Psoas muscle (tissue), 2 donors: ENCODE results near the genes PTGDS, LRRC26 and TMEM210.

DNA sequence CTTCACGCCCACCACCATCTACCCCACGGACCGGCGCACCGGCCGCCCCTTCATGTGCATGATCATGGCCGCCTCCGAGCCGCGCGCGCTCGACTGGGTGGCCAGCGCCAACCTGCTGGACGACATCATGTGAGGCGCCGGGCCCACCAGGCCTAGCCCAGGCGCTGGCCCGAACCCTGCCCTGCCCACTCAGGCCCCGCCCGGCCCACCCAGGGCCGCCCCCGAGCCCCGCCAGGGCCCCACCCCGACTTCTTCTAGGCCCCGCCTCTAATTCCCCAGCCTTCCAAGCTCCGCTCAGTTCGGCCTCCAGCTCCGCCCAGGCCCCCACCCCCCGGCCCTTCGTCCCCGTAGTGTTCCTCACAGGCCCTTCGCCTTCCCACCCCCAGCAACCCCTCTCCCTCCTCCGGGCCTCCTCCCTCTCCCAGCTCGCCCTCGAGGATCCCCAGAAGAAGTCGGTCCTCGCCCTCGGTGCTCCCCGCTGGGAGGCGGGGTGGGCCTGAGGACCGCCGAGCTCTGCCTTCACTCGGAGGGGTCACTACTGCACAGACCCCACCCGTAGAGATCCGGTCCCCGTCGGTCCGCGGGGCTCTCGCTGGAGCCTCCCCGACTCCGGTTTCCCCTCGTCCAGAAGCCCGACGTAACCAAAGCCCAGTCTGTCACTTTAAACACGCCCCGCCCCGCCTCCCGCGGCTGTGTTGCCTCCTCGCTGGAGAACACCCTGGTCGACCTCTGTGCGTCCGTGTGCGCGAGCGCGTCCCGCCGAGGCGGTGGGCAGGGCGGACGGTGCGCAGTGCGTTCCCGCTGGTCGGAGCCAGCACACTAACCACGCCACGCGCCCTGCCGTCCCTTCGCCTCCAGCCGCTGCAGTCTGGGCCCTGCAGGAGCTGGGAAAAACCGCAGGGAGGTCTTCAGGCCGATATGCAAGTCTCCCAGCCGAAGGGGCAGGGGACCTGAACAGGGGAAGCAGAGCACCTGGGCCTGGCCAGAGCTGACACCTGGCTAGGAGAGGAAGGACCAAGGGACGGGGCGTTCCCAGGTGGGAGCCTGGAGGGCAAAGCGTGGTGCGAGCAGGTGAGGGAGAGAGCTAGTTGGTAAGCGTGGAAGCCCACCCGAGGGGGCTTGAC lies 1.6 kb upstream of the PHPT1 start:
- PRO-cap, 2 experiments, result peak in 2 of 2 experiments; most common plus-strand start position 752 of the sequence (in 2); most common minus-strand start position 611 of the sequence (in 1)

DNA sequence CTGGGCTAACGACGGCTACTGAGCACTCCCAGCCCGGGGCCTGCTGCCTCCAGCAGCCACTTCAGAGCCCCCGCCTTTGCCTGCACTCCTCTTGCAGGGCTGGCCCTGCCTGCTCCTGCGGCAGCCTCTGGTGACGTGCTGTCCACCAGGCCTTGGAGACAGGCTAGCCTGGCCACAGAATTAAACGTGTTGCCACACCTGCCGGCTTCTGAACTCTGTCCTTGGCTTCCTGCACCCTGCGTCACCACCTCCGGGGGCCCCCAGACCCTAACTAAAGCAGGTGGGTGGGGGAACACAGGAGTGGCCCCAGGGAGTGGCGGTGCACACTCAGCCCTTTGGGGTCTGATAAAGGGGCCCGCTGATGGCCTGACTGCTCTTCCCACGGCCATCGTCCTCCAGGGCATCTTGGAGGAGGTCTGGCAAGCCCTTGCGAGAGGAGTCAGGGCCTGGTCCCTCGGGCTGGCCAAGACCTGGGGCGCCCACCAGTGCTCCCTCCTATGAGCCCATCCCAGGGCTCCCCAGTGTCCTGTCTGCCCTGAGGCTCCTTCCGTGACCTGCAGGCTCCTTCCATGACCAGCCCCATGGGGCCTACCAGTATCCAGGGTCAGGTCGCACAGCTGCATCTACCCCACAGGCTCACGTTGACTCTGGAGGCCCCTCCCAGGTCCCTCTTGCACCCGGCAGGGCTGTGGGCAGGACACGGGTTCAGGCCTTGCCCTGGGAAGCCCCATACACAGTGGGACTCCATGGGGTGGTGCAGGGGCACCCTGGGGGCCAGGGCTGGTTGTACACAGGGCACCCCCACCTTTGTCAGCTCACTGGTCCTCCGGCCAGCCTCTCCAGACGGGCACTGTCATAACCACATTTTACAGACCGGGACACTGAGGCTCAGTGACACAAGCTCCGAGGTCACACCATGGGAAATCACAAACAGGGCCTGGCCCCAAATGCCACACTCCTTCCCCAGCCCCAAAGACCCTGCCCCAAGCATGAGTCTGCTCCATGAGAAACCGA lies 1.0 kb upstream of the MAMDC4 start:
- PRO-cap, 2 experiments, result no peak in any of the 2 experiments

DNA sequence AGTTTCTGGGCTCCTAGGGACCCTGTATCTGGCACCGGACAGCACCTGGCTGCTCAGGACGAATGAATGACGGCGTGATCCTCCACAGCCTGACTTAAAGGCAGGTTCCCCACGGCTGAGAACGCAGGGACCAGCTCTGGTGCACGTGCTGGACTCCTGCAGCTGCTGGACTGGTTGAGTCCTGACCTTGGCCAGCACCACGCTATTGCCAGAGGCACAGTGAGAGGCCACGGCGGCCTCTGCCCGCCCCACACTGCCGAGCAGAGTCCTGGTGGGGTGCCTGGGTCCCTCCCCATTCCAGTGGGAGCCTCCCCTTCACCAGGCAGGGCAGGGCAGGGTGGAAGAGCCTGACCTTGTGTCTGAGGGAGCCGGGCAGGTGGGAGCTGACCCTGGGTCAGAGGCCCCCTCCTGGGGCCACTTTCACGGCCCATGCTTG lies 288 bp upstream of the MAMDC4 start:
- PRO-cap, 2 experiments, result no peak in any of the 2 experiments

- PRO-cap, 2 experiments, result peak in 1 of 2 experiments; most common minus-strand start chr9:136852949 (in 1)
These were observed 916 bp downstream of the MAMDC4 start for GRCh38 chr9:136852661-136853863.

DNA sequence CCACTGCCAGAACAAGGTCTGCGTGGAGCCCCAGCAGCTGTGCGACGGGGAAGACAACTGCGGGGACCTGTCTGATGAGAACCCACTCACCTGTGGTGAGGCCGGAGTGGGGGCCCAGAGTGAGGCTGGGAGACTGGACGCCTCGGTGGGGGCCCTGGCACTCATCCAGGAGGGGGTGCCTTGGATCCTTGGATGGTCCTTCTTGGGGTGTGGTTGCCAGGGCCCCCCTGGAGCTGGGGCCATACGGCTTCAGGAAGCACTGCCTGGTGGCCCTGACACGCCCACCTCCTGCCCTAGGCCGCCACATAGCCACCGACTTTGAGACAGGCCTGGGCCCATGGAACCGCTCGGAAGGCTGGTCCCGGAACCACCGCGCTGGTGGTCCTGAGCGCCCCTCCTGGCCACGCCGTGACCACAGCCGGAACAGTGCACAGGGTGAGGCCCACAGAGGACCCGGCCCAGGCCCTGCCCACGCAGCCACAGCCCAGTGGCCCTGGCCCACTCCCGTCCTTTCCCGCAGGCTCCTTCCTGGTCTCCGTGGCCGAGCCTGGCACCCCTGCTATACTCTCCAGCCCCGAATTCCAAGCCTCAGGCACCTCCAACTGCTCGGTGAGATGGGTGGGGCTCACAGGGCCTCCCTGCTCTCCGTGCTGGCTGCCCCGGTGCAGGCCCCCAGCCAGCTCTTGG lies 2.2 kb downstream of the MAMDC4 start:
- PRO-cap, 2 experiments, result no peak in any of the 2 experiments

- PRO-cap, 2 experiments, result no peak in any of the 2 experiments
These were observed 12.8 kb downstream of the TRAF2 start for GRCh38 chr9:136899214-136899477.

DNA sequence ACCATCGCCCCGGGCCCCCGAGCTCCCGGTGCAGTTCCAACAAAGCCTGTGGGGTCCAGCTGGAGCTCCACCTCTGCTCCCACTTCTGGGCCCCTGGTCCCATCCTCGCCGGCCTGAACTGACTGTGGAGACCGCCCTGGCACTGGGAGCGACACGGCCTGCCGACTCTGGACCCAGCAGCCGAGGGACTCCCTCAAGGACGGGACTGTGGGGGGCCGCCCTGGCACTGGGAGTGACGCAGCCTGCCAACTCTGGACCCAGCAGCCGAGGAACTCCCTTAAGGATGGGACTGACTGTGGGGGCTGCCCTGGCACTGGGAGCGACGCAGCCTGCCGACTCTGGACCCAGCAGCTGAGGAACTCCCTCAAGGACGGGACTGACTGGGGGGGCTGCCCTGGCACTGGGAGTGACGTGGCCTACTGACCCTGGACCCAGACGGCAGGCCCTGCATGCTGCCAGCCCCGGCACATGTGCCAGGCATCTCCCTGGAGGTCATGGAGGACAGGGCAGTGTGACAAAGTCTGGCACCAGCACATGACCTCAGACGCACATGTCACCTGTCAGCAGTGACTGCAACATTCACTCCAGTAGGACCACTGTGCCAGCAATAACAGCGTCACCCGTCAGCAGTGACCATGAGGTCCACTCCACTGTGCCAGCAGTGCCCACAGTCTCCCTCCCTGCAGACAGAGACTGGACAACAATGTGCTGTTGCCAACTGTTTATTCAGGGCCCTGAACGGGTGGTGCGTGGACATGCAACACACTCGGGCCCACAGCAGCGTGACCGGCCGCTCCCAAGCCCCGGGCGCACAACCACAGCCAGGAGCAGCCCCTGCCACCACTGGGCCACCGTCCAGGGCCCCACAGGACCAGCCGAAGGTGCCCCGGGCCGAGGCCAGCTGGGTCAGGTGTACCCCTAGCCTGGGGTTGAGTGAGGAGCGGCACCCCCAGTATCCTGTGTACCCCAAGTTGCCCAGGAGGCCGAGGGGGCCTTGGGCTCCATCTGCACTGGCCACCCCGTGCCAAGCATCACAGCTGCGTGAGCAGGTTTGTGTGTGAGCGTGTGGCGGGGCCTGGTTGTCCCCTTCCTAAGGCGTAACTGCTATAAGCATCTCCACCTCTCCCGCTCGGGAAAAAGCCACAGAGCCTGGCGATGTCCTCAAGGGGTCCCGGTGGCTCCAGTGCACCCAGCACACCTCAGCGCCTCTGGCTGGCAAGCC lies 4.4 kb downstream of the FBXW5 start:
- PRO-cap, 2 experiments, result peak in 2 of 2 experiments; most common plus-strand start position 725 of the sequence (in 2); most common minus-strand start position 472 of the sequence (in 1)

DNA sequence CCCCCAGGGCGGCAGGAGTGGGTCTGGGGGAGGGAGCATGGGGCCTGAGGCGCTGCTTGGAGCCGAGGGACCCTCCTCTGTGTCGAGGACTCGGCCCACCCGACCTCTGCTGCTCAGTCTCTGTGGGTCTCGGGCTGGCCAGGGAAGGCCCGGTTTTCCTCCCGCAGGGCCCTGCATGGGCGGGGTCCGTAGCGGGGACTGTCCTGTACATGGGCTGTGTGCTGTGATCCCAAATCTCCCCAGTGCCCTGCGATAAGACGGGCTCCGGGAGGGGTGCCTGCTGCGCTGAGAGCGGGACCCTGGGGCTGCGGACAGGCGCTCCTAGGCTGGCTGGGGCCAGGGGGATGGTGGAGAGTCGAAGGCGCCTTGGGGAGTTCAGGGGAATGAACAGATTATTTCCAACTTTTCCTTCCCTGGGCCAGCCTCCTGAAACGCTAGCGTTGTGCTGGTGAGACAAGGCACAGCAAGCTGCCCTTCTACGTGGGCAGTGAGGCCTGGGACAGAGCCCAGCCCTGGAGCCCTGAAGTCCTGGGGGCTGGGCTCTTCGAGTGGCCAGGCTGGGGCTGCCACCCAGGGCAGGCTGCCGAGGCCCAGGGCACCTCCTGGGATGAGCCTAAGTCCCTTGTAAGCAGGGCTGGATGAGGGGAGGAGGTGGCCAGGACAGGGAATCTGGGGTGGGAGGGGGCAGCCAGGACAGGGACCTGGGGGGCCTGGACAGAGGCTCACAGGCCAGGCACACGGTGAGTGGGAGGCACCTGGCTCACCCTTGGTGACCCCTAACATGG lies 1.6 kb upstream of the LCN12 start:
- PRO-cap, 2 experiments, result no peak in any of the 2 experiments

GRCh38 chr9:136964115-136964585 lies 12.1 kb downstream of the LCN12 start:
- PRO-cap, 2 experiments, result no peak in any of the 2 experiments

- PRO-cap, 2 experiments, result no peak in any of the 2 experiments
These were observed 2.3 kb upstream of the PTGDS start for GRCh38 chr9:136974665-136975650.

DNA sequence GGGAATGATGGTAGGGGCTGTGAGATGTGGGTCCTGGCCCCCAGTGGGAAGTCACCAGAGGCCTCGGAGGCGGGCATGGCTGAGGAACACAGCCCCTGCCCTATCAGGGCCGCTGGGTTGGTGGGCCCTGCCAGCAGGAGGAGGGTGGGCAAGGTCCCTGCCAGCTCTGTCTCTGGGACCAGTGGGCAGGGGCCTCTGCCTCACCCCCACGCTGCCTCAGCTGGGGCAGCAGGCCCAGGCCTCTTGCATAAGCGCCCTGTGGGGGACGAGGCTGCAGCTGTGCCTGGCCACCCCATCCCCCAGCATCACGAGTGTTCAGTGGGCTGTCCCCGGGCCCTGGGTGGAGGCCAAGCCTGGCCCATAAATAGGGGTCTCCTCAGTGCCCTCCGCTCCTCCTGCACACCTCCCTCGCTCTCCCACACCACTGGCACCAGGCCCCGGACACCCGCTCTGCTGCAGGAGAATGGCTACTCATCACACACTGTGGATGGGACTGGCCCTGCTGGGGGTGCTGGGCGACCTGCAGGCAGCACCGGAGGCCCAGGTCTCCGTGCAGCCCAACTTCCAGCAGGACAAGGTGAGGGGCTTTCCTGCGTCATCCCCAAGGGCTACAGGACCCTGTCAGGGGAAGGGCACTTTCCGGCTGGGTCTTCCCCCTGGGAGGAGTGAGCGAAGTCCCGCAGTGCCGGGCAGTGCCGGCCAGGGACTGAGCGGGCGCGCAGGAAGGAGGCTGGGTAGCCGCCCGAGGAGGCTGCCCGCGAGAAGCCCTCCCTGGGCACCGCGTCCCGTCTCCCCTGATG lies at the start of gene PTGDS:
PTGDS (plus strand) TSS at position 389 of the 800 bp plus-strand sequence.
- PRO-cap, 2 experiments, result peak in 2 of 2 experiments; most common plus-strand start position 389 of the sequence (in 2)

GRCh38 chr9:136982061-136982338 lies 793 bp upstream of the LCNL1 start:
- PRO-cap, 2 experiments, result no peak in any of the 2 experiments

GRCh38 chr9:137023075-137023450 lies 5.0 kb downstream of the ABCA2 start:
- PRO-cap, 2 experiments, result no peak in any of the 2 experiments

GRCh38 chr9:137087235-137087953 lies 609 bp downstream of the MAN1B1 start:
- PRO-cap, 2 experiments, result no peak in any of the 2 experiments

DNA sequence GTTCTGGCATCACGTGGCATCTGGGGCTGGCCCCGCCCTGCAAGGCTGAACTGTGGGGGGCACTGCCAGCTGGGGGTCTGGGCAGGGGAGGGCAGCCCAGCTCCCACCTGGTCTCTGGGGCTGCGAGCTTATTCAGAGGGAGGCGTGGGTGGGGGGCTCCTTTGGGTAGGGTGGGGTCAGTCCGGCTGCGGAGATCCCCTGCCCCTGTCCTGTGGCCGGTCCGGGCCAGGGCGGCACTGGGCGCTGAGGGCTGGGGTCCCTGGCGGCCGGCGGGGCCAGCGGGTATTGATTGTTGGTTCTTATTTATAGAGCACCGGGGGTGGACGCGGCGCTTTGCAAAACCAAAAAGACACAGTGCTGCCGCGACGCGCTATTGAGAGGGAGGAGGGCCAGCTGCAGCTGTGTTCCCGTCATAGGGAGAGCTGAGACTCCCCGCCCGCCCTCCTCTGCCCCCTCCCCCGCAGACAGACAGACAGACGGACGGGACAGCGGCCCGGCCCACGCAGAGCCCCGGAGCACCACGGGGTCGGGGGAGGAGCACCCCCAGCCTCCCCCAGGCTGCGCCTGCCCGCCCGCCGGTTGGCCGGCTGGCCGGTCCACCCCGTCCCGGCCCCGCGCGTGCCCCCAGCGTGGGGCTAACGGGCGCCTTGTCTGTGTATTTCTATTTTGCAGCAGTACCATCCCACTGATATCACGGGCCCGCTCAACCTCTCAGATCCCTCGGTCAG lies 2.6 kb downstream of the LRRC26 start:
- PRO-cap, 2 experiments, result no peak in any of the 2 experiments

DNA sequence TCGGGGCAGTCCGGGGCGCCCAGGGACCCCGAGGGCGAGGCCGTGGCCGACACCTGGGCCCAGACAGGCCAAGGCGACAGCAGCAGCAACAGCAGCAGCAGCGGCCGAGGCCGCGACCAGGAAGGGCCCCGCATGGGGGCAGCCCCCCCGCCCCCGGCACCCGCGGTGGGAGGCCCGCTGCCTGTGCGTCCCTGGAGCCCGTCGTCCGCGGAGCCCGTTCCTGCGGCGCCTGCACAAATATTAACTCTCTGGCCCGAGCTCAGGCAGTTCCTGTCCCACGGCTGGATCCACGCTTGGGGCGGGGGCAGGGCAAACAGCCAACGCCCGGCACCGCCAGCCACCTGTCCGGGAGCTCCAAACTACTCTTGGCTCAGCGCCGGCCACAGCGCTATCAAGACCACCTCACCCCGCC lies at the start of gene LRRC26:
LRRC26 (minus strand) TSS at position 242 of the 412 bp plus-strand sequence.
- PRO-cap, 2 experiments, result no peak in any of the 2 experiments

- PRO-cap, 2 experiments, result no peak in any of the 2 experiments
These were observed at the start of gene TMEM210 for GRCh38 chr9:137171917-137172285. Gene TMEM210 (minus strand): TSS chr9:137172056.

GRCh38 chr9:137173141-137174246 lies 1.6 kb upstream of the TMEM210 start:
- PRO-cap, 2 experiments, result no peak in any of the 2 experiments

DNA sequence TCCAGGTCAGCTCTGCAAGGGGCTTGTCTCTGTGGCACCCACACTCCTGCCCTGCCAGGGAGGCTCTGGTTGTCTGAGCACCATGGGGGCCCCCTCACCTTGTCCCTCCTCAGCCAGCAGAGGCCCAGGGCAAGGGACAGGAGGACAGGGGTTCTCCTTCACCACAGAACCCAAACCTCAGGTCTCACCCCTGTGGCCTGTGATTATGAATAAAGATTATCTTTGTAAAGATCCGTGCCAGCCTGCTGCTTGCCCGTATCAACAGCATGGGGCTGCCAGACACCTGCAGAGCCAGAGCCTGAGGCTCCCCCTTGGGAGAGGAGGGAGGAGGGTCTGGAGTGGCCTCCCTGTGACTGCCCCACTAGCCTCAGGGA lies 1.6 kb downstream of the SSNA1 start:
- PRO-cap, 2 experiments, result no peak in any of the 2 experiments

- PRO-cap, 2 experiments, result no peak in any of the 2 experiments
These were observed 5.0 kb downstream of the TPRN start for GRCh38 chr9:137195559-137195955.